Camera-type eye (tissue), 1 donor: ENCODE results near the genes CCDC181, SELE and METTL18.

DNA sequence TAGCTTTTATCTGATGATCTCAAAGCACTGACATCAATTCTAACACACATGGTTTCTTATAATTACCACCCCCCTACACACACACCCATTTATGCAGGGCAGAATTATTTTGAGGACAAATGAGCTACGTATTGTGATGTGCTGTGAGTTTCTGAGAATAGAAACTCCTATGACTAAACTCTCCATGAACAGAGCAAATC, 17.9 kb downstream of the CD247 start:
- RAMPAGE, long total RNA: no peak

DNA sequence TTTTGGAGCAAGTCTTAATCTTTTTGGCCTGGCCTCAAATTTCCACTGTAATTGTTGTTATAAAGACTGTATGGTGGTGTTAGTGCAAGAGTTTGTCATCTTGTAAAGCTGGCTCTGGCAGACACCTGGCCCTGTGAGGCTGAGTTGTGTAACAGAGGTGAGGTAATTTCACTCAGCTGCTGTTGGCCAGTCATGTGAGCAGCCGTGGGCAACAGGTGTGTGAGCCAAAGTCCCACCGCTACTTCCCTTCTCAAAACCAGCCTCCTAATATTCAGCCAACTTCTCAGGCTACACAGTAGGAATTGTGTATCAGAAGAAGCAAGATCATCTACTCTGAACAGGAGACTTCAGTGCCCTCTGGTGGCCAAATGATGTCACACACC, 2.4 kb upstream of the CREG1 start:
- RAMPAGE, long total RNA: no peak

DNA sequence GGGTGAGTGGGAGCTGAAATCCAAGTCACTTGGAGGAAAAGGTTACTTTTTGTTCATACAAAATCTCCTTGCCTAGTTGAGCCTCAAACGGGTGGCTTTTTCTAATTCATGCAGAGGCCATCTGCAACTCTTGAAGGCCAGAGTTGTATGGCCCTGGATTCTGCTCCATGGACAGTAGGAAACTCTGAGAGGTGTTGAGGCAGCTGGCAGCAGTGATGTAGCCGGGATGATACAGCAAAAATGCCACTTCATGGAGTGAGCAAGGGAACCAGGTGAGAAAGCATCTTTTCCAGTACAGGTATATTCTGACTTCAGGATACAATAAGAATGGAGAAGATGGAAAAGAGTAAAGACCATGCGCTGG, 3.5 kb downstream of the RCSD1 start:
- RAMPAGE, long total RNA: no peak

GRCh38 chr1:167756978-167757458, 35.2 kb downstream of the MPZL1 start:
- RAMPAGE, long total RNA: no peak

DNA sequence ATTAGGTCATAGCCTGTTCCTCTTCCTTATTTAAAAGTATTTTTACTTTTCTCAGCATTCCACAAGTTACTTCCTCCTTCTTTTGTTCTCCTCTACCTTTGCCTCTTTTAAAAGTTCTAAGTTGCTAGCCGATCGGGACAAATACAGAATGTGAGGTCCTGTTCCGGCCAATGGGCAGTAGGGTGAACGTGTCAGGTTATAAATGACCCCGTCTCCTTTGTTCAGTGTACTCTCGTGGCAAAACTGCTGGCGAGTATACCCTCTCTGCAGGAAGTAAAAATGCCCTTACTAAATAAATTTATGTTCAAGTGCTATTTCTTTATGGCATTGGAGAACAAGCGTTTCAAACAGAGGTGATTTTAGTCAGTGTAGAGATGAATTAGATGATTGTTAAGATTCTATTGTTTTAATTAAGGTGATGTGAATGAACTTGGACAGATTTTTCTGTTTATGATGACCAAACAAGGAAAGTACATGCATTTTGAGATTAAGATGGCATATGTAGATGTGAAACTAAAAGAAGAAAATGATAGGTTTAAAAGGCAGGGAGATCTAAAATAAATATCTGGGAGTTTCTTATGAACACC, 2.4 kb downstream of the ADCY10 start:
- RAMPAGE, long total RNA: no peak

- RAMPAGE, long total RNA: no peak
Observed at GRCh38 chr1:167974680-167975014, 37.8 kb upstream of the MPC2 start.

DNA sequence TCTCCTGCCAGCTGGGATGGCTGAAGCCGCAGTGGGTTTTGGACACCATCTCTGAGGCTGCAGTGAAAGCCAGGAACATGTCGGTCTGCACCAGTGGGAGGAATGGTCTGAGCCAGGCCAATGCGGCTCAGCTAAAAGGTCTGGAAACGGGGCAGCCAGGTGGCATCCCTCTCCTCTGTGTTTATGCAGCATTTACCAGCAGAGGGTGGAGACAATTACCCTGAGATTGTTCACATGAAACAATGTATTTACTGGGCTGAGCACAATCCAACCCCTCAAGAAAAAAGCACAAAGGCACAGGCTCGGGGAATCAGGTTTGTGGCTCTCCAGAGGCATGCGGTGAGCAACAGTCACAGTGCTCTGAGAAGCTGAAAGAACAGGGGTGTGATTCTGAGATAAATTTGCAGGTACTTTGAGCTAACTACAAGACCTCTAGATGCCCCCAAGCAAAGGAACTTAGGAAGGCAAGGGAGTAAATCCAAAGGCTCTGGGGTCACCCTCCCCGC, 44.4 kb downstream of the GPR161 start:
- RAMPAGE, long total RNA: no peak

- RAMPAGE, long total RNA: no peak
Observed at GRCh38 chr1:168184684-168184929, 5.8 kb downstream of the TIPRL start.

DNA sequence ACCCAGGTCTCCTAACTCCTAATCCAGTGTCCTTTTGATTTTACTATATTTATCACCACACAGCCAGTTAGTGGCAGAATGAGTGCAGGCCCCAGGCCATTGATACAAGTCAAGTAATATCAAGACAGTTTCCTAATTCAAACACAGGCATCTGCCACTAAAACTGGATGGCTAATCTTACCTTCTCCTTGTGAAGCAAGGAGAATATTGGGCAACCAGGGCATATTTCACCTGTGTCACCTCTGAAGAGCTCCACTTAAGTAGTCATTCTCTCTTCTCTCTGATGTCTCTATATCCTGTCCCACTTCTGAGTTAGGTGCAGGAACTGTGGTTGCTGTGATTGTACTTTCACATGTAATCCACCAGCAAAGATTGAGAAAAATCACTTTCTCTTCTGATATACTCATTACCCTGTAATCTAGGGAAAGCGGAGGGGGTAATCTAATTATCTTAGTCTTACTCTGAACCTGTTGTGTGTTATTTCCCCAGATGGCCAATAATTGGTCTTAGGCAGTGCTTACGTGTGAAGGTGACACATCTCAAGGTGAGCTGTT, 12.2 kb downstream of the XCL2 start:
- RAMPAGE, long total RNA: no peak

GRCh38 chr1:168799912-168800538, 71.0 kb upstream of the DPT start:
- RAMPAGE, long total RNA: no peak

DNA sequence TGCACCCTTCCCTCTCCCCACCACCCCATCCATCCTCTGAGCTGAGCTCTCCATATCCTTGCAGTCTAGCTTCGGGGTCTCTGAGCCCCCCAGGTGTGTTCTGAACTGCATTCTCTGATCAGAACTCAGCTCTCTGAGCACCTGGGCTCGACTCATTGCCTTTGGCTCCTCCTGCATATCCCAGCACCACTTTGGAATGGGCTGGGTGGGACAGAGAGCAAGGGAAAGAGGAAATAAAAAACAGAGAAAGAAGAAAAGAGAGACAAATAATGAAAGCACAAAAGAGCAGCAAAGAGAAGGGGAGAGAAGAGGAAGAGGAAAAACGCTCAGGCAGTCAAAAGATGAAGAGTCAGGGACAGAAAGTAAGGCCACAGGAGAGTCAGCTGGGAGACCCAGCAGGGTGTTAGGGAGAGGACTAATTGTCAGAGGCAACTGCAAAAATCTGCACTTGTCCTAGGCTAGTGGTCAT, 86.8 kb upstream of the ATP1B1 start:
- RAMPAGE, long total RNA: no peak

DNA sequence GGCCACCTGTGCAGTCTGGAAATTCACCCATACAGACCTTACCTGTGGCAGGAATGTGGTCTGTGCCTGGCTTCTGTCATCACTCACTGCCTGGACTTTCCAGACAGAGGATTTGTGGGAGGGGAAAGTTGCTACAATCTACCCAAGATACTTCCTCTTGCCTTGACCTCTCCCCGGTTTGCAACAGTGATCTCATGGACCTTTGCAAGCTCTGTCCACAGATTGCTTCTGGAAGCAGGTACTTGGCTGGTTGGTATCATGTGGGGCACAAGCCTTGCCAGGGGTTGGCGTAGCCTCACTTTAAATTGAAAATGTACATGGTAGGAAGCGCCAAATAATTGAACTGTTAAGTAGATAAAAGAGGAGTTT, 58.3 kb upstream of the ATP1B1 start:
- RAMPAGE, long total RNA: no peak

DNA sequence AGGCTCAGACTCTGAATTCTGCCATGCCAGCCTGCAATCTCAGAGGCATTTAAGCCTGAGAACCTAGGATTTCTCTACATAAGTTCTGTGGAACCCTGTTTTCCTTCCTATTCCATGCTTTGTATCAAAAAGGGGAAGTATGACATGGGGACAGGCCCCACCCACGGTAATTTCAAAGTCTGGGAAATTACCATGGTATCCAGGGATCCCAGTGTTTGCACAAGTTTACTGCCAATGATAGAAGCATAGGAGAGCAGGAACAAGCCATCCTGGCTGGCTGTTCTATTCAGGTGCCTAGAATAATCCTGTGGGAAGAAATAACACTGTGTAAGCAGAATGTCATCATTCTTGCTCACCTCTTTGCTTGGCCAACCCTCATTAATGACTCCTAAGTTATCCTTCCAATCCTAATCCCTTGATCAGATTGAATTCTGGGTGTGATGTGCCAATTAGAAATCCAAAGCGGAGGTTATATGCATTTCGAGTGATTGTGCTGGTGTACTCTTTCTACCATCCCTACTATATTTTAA, 53.7 kb upstream of the ATP1B1 start:
- RAMPAGE, long total RNA: no peak

DNA sequence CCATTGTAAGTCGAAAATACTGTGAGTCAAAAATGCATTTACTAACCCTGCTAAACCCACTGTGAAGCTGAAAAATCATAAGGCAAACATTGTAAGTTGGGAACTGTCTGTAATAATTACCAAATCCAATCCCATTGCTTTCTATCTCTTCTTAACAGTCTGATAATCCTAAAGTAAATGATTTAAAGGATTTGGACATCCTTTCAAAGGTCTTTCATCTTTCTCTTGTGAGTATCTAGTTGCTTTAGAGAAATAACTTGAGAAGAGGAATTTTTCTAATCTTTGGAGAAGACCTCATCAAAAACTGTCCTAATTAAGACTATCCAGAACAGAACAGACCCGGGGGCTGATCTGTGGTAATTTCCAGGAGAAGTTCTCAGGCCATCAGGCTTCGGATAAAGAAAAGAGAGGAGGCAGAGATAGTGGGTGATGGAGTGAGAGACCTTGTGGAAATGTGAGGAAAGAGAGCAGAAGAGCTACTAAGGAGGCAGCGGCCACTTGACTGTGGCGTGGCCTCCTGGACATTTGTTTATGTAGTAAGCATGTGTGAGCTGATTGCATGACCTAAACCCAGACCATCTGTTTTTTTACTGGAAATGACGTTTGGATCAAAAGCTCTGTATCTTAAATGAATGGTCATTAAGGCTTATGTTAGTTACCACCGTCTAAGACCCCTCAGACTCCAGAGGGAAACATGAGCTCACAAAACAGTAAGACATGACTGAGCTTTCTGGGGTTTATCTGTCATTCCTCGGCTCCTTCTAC, 13.4 kb downstream of the ATP1B1 start:
- RAMPAGE, long total RNA: no peak

DNA sequence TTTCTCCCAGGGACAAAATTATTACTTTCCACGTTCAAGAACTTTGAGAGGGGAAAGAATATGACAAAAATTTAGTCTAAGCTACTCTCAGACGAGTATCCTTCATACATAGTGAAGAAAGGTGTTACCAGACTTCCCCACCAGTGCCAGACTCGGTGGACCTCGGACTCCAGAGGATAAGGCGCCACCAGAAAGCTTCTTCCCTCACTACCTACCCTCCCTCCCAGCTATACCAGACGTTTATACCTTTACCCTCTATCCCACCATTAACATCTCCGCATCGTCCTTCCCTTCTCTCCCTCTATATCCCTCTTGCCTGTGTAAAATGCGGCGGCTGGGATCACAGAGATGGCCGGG, 324 bp downstream of the CCDC181 start:
- RAMPAGE, long total RNA: no peak

DNA sequence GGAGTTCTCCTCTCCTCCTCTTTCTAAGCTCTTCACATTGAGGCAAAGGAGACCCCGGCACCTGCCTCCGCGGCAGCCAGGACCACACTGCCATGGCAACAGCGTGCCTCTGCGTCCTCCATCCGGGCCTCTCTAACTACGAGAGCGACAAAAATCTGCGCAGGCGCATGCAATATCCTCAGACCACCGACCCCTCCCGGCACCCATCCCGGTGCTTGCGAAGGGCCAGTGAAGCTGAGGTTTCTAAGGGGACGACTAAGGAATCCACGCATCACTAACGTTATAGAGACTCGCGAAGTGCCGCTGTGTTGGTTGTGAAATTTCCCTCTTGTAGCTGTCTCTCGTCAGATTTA, at the start of gene CCDC181:
TSS of gene CCDC181 (minus strand) at position 146 of the 353 bp plus-strand sequence.
- RAMPAGE, long total RNA: start-site peak on the minus strand centred at position 76 of the sequence, 75 bp wide, 289 reads

DNA sequence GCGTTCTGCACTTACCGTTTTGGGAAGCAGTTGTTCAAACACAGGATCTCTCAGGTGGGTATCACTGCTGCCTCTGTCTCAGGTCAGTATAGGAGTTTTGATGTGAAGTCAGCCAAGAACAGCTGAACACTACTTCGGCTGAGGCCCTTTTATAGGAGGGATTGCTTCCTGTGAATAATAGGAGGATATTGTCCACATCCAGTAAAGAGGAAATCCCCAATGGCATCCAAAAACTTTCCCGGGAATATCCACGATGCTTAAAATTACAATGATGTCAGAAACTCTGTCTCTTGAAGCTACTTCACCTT, at the start of gene SELE:
TSS of gene SELE (minus strand) at position 124 of the 308 bp plus-strand sequence.
- RAMPAGE, long total RNA: no peak

- RAMPAGE, long total RNA: start-site peak on the minus strand at chr1:169794892-169794912, 45 reads
Observed at GRCh38 chr1:169794396-169795533, at the start of gene METTL18. Gene METTL18, minus strand, starts transcription at chr1:169794907.

DNA sequence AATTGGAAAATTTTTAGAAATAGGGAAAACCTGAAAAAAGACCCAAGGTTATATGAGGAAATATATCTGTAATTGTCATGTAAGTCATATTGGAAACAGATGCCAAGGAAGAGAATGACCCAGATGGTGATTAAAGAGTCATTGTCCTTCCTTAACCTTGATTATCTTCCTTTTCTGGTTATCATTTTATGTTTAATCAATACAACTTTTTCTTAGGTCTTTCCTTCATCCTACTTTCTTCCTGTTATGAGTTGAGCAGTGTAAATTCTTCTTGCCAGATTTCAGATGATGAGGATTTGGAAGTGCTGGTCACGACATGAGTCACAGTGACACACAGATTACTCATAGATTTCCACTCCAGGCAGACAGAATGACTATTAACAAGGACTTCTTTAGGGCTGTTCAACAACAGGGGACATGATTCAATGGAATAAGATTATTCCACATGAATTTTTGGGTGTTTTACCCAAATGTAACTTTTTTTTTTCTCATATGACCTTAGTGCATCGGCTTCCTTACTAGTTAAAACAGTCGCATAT, 44.0 kb downstream of the PRRX1 start:
- RAMPAGE, long total RNA: no peak

DNA sequence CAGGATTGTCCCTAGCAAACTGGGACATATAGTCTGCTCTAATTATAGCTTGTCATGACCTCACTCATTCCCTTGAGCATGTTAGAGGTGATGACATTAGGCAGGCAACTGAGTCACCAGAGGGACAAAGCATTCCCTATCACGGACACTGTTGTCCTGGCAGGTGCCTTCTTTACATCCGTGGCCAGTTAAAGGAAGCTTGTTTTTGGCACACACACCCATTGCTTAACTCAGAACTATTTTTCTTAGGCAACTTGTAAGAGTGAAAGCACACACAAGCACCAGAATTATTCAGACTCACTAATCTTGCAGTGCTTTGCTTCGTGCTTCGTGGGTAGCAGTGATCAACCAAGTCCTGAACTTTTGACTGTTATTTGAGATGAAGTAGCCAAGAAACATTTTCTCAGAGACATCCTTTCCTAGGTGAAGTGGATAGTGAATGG, 65.7 kb downstream of the PRRX1 start:
- RAMPAGE, long total RNA: no peak